Measurements from ENCODE around the gene ADGRL1.

- RRBS = 2% methylated on average over 5 of the region's 80 CpGs
These were observed at the start of gene ADGRL1 for GRCh38 chr19:14205772-14206461. TSS of gene ADGRL1 (minus strand) at chr19:14206169.

- RRBS = 76% methylated on average over 5 of the region's 14 CpGs
These were observed 41.5 kb upstream of the ADGRL1 start for GRCh38 chr19:14247496-14247825.

DNA sequence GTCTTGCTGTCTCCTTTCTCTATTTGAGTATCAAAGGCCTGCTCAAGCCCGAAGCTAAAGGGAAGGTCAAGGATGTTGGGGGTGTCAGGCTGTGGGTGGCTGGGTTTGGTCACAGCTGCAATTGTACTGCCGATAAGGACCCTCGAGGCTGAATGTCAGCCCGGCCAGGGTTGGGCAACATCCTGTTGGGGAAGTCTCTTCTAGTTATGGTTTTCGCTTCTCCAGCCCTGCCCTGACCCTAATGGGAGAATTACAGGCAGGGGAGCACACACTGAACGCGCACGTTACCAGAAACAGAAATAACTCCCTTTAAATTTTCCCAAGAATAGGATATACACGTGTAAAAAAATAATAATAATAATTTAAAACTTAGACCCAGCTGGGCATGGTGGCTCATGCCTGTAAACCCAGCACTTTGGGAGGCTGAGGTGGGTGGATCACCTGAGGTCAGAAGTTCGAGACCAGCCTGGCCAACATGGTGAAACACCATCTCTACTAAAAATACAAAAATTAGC, 24.9 kb upstream of the ADGRE5 start:
- RRBS = no CpG with 5 or more reads among the region's 10 CpGs

DNA sequence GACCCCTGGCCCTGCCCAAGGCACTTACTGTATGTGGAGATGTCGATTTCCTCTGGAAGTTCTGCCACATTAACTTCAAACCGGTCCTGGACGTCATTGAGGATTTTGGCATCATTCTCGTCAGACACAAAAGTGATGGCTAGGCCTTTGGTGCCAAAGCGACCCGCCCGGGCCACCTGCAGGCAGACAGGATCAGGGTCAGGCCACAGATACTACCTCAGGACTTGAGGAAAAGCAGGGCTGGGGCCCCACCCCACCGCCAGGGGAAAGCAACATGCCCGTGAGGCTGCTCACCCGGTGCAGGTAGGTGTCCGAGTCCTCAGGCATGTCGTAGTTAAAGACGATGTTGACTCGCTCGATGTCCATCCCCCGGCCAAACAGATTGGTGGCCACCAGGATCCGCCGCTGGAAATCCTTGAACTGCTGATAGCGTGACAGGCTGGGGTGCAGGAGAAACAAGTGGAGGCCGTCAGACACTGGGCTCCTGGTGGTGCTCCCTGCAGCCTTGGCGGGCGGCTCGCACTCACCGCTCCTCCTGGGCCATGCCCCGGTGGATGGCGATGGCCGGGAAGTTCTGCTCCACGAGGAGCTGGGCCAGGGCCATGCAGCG, 10.0 kb downstream of the DDX39A start:
- RRBS = 94% methylated on average over 13 of the region's 29 CpGs

GRCh38 chr19:14477561-14478140, 2.5 kb upstream of the PTGER1 start:
- RRBS = no CpG with 5 or more reads among the region's 10 CpGs

- RRBS = no CpG with 5 or more reads among the region's 5 CpGs
These were observed 1.7 kb upstream of the DNAJB1 start for GRCh38 chr19:14519746-14520372.

DNA sequence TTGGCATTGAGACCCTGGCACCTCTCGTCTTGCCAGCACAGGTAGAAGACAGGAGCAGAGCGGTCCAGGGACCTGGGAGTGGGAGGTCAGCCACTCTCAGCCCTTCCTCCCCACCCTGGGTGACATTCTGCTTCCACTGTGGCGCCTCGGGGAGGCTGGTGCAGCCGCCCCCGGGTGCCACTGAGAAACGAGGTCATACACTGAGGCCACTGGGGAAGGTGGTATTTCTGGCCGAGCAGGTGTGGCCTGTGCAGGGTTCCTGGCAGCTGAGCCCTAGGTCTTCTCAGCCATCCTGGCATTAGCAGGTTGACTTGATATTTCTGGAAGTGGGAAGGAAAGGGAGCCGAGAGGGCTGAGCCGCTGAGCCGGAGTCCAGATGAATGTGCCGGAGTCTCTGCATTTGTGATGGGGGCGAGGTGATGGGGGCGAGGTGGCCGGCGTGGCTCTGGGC, 18.5 kb downstream of the NDUFB7 start:
- RRBS = 96% methylated on average over 4 of the region's 16 CpGs

DNA sequence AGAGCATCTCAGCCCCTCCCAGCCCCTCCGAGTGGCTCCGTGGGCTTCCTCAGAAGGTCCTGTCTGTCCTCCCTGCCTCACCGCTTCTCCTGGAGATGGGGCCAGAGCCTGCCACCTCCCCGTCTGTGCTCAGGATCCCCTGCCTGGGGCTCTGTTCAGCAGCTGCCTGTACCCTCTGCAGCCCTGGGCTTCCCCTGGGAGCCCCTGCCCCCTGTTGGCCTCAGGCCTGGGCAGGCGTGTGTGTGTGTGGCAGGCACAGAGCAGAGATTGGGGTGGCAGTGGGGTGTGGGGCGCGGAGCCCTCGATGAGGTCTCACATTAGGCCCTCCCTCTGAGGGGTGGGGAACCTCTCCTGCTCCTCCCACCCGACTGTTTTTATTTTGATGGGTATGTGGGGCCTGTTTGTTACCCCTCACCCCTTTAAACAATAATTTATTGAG, 13.1 kb downstream of the NDUFB7 start:
- RRBS = no CpG with 5 or more reads among the region's 9 CpGs

GRCh38 chr19:14732891-14733912, 43.4 kb downstream of the ZNF333 start:
- RRBS = no CpG with 5 or more reads among the region's 5 CpGs

DNA sequence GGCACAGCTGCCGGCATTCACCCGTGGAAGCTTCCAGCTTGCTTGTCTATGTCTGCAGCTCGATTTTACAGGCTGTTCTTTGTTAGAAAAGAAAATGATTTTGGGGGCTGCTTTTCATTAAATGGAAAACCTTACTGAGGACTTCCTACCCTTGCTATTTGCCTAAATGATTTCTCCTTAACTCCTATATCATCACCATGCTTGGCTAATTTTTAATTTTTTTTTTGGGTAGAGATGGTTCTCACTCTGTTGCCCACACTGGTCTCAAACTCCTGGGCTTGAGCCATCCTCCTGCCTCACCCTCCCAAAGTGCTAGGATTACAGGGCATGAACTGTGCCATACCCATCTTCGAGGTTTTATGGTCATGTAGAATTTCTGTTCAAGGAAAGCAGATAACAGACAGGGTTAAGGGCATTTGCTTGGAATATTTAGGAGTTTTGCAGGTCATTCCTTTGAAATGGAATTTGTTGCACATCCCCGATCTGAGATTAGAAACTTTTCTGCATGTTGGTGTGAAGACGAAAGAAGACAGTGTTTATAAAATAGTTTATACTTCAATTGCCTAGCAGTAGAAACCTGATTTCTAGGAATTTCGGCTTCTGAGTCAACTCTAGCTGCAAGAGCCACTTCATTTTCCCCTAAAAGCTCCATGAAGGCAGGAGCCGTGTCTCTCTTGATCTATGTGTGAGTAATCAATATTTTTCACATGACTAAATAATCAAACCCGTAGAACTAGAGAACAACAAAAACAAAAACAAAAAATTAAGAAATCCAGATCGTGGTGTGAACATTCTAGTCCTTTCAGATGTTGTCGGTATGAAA, 43.1 kb downstream of the ADGRE2 start:
- RRBS = no CpG with 5 or more reads among the region's 11 CpGs

DNA sequence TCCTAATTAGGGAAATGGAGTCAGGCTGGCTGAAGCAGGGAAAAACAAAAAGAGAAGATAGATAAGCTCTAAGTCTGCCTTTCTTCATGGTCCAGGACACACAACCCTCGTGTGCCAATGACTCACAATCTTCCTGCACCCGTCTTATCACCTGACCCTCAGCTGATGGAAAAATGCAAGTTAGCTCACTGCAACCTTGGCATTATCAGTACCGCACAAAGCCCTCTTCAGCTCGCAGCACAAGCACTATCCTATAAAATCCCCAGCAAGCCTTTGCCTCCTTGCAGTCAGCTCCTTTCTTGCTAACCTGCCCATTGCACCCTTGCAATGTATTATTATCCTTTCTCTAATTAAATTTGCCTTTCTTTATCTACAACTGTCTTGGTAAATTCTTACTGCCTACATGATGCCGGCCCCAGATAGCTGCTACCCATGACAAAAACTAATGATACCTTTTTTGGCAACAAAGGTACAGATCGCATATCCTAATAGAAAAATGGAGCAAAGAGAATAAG, 4.2 kb downstream of the OR7A5 start:
- RRBS = no CpG with 5 or more reads among the region's 6 CpGs

DNA sequence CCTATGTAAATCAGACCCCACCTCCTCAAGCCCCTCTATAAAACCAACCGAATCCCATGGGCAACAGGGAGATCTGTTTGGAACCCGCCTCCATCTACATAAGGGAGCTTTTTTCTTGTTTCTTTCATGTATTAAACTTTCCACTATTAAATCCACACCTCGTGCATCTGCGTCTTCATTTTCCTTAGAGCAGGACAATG, 2.6 kb upstream of the OR7A5 start:
- RRBS = no CpG with 5 or more reads among the region's 4 CpGs

GRCh38 chr19:15124502-15124907, 1.1 kb downstream of the ILVBL start:
- RRBS = no CpG with 5 or more reads among the region's 9 CpGs

DNA sequence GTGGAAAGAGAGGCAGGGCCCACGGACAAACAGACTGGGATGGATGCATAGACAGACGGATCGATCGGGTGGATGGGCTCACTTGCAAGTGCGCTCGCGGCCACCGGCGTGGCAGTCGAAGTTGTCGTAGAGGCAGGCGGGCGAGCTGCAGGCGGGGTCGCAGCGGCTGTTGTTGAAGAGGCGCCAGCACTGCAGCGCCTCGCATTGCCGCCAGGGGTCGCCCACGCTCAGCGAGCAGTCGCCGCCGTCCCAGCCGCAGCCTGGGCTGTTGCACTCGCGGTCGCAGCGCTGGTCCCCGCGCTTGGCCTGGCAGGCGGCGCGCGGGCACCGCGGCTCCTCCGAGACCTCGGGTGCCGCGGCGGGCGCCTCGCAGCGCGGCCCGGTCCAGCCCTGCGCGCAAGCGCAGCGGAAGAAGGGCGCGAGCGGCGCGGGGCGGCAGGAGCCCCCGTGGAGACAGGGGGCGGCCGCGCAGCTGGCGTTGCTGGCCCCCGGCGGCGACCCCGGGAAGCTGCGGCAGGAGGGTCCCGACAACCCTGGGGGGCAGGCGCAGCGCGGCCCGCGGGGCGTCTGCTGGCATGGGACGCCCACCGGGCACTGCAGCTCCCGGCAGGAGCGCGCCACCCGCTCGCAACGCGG, 23.2 kb downstream of the NOTCH3 start:
- RRBS = 20% methylated on average over 18 of the region's 85 CpGs

DNA sequence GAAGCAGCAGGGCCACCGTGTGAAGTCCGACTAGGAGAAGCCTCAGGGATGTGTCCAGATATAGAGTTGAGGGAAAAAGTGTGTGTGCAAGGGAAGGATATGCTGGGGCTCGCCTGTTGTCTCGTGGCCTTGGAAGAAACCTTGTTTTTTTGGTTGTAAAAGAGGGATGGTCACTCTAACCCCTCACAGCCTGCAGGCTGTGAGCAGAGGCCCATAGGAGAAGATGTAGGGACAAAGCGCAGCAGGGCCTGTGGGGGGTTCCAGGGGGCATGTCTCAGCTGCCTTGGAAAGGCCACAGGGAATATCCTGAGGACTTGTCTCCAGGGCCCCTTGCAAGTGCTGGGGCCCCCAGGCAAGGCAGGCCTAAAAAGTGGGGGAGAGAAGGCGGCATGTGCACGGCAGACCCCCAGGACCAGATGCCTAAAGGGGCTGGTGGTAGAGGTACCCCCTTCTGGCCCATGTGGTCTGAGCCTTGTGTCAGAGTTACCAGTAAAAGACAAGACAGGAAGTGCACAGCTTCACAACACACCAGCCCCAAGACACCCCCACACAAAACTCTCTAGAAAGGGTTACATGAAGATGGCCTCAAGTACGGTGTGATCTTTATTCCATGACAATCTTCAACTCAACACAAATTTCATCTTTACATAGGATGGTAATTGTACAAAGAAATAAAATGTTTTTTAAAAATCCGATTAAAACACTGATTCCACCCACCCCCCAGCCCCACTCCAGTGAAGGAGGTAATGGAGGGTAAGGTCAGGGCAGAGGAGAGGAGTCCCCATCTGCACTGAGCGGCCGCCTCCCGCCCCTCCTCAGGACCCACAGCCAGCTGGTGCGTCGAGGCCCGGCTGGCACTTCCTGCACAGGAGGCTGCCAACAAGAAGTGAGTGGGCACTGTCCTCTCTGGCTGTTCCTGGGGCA, 14.5 kb upstream of the EPHX3 start:
- RRBS = no CpG with 5 or more reads among the region's 15 CpGs

- RRBS = no CpG with 5 or more reads among the region's 13 CpGs
These were observed 18.8 kb upstream of the EPHX3 start for GRCh38 chr19:15250926-15251472.

DNA sequence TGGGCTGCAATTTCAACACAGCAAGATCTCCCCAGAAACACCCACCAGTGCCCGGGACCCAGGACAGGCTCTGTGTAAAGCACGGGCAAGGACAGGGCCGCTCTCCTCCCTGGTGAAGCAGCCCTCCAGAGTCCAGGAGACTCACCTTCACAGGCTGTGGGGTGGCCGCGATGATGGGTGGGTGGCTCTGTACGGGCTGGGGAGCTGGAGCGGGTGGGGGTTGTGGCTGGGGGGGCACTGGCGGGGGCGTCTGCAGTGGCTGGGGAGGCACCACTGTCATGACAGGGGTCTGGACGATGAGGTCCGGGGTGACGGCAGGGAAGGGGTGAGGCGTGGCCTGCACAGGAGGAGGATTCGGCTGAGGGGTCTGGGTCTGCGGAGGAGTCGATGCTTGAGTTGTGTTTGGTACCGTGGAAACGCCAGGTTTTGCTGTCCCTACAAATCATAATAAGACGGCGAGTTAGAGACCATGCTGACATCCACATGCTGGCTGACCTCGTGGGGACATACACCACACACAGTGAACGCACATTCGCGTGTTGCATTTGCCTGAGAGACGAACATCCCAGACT, 33.0 kb upstream of the EPHX3 start:
- RRBS = no CpG with 5 or more reads among the region's 25 CpGs

GRCh38 chr19:15268785-15269193, 36.5 kb upstream of the EPHX3 start:
- RRBS = no CpG with 5 or more reads among the region's 7 CpGs

GRCh38 chr19:15286151-15286792, 46.1 kb downstream of the BRD4 start:
- RRBS = no CpG with 5 or more reads among the region's 9 CpGs

DNA sequence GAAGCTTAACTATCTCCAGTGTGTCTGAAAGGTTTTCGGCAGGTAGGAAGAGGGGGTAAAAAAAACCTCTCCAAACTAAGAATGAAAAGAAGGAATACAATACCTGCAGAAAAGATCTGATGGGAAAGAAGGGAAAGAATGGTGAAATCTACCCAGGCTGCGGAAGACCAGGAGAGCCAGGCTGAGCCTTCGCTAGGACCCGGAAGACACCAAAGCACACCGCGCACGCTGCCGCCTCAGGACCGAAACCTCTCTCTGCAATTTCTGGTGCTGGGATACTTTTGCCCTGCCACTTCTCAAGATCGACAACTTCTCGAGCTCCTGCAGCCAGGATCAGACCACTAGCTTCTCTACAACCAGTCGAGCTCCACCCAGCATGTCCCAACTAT, 1.2 kb downstream of the AKAP8 start:
- RRBS = no CpG with 5 or more reads among the region's 12 CpGs

All from HTR-8/SVneo (cell line).